Skeletal muscle satellite cell (primary cell): ENCODE measurements around a stretch of chr2.

GRCh38 chr2:88737309-88737683 lies 45.8 kb downstream of the RPIA start:
- CAGE, long polyA plus RNA = no peak

DNA sequence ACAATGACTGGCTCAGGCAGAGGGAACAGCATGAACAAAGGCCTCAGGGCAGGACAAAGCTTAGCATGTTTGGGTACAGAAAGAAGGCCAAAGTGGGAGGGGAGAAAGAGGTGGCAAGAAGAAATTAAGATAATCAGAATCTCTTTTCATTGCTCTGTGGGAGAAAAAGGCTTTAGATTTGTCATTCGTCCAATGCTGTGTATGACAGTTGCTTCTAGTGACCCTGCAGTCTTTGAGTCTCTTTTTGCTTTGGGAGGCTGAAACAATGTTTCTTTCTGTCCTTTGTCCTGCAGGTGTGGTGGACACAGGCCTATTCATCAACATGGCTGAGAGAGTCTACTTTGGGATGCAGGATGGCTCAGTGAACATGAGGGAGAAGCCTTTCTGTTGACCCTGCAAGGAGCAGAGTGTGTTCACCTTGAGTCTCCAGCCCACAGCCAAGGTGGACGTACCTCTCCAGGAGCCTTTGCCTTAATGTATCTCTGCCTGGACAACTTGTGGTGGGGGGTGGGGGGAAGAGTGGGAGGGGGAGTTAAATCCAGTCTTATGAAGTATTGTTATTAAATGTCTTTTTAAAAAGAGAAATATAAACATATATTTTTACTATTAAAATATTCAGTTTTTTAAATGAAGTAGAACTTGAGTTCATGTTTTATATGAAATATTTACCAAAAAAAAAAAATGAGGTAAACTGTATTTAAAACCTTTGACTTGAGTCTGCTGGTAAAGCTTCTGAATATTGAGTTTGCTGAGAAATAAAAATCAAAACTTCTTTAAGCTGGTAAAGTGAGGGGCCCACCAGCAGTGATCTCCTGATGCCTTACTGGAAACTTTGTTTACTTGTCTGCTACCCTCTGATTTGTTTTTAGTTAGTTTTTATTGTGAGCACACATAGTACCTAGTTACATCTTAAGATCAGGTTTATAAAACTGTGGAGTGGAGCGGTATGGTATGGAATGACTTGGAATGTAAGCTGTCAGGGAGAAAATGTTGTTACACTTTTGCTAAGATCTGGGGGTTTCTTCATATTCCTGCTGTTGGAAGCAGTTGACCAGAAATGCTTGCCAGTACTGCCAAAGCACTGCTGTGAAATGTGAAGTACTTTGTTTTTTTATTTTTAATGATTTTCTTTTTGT lies 58.6 kb downstream of the RPIA start:
- CAGE, long polyA plus RNA = no peak

DNA sequence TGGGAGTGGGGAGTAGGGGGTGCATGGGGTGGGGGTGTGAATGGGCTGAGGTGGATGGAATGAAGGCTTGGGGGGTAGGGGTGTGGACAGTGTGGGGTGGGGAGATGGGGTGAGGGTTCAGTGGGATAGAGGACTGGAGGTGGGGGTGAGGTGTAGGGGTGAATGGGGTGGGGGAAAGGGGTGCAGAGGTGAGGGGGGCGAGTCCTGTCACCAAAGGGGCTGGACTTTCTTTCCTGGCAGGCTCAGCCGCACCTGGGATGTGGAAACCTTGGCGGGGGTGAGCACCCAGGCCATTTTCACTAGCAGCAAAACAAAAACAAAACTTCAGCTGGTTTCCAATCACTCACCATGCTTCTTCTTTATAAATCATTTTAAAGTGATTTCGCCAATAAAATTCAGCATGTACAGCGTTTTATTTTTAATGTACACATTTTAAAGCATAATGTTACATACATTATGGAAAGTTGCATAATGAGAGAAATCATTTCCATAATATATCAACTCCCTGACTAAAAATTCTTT lies 75.0 kb downstream of the RPIA start:
- CAGE, long polyA plus RNA = no peak

DNA sequence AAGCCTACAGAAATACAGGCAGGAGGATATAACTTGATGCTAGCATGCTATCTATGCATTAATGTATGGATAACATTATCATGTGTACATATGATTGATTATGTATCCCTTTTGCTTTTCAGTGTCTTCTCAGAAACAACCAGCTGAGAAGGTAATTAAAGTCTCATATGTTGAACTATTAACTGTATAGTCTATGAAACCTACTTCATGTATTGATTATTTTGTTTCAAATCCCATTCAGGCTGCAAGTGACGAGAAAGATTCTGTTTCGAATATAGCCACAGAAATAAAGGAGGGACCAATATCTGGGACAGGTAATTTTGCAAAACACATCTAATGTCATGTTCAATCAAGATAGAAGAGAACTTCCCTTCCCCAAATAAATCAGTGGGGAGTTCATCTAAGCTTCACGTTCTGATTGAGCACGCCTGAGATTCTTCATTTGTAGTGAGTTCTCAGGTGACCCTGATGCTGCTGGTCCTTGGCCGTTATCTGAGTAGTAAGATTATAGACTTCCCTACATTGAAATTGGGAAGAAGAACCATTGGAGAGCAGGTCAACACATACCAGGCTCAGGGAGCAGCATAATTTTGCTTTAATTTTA lies 91.2 kb downstream of the RPIA start:
- CAGE, long polyA plus RNA = no peak

DNA sequence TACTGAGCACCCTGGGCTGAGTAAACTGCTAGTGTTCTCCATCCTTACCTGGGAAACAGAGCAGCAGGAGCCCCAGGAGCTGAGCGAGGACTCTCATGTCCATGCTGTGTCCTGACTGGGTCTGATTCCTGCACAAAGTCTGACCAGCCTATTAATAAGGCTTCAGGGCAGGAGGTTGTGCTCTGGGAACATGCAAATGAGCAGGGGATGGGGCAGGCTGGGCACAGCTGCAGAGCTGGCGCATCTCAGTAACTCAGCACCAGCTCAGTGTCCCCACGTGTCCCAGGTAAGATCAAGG lies 408.7 kb downstream of the RPIA start:
- CAGE, long polyA plus RNA = no peak

GRCh38 chr2:90021308-90021753 lies 1329.9 kb downstream of the RPIA start:
- CAGE, long polyA plus RNA = no peak

- CAGE, long polyA plus RNA = no peak
These were observed 1462.5 kb downstream of the RPIA start for GRCh38 chr2:90153988-90154372.

GRCh38 chr2:91748537-91749369 lies 2838.4 kb upstream of the AQP7B start:
- CAGE, long polyA plus RNA = no peak

DNA sequence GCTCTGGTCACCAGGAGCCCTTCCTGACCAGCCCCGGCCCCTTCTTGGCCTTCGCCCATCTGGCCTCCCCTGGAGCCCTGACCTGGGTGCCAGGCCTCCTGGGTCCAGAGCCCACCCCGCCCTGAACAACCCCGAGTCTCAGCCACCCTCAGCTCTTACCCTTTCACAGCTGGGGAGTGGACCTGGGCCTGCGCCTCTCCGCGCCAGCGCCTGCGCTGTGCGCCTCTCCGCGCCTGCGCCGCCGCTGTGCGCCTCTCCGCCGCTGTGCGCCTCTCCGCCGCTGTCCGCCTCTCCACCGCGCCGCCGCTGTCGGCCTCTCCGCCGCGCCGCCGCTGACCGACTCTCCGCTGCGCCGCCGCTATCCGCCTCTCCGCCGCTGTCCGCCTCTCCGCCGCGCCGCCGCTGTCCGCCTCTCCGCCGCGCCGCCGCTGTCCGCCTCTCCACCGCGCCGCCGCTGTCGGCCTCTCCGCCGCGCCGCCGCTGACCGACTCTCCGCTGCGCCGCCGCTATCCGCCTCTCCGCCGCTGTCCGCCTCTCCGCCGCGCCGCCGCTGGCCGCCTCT lies 378.9 kb upstream of the AQP7B start:
- CAGE, long polyA plus RNA = start-site peak on the minus strand centred at position 212 of the sequence, 58 bp wide, 8 and 12 reads in 2 replicates

GRCh38 chr2:94947511-94947740 lies 76.2 kb downstream of the TEKT4 start:
- CAGE, long polyA plus RNA = no peak

DNA sequence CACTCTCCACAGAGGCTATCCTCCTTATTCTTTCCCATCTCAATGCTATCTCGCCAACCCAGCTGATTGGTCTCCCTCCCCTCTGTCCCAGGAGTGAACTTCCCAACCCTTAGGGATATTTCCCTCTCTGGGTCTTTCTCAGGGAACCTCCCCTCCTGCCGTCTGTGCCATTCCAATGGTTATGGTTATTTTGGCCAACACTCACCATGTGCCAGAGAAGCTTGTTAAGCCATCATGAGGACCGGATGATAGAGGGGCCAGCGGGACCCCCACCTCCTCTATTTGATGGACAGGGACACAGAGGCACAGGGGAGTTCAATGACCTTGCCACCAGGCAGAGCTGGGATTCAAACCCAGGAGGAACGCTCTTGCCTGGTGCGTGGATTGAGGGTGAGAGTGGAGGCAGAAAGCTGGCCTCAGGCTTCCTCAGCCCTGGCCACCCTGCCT lies 40.0 kb upstream of the MAL start:
- CAGE, long polyA plus RNA = no peak

GRCh38 chr2:95007728-95008237 lies 17.7 kb upstream of the MAL start:
- CAGE, long polyA plus RNA = no peak

GRCh38 chr2:95047857-95048132 lies 22.3 kb downstream of the MAL start:
- CAGE, long polyA plus RNA = no peak

- CAGE, long polyA plus RNA = no peak
These were observed 6.2 kb downstream of the MRPS5 start for GRCh38 chr2:95115515-95115769.

GRCh38 chr2:95199752-95200125 lies 7.6 kb upstream of the ZNF892 start:
- CAGE, long polyA plus RNA = no peak

GRCh38 chr2:95551017-95551576 lies 40.7 kb upstream of the TRIM43 start:
- CAGE, long polyA plus RNA = no peak

GRCh38 chr2:95665619-95666375 lies 74.0 kb downstream of the TRIM43 start:
- CAGE, long polyA plus RNA = no peak

- CAGE, long polyA plus RNA = no peak
These were observed 105.7 kb downstream of the ANKRD36C start for GRCh38 chr2:95885883-95886408.

DNA sequence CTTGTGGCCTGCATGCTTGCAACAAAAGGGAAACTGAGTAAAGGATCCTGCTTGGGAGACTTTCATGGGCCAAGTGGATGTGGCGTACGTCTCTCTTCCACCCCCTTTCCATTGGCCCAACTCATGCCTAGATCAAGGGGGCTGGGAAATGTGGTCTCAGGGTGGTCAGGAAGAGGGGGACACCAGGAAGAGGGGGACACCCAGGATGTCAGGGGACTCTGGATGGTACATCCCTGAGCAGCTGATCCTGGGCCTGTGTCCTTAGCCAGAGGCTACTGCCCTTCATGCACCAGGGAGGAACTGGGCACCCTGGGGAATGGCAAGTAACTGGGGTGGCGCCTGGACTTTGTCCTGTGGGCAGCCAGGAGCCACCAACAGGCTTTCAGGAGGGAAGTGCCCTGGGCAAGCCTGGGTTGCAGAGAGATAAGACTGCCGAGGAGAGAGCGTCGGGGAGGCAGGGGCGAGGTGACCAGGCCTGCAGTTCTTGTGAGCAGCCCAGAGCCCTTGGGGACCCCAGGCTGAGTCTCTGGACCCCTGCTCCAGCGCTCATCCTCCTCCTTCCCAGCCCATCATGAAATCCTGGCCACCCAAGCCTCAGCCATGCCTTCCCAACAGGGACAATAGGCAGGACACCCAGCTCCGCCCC lies 25.4 kb downstream of the ADRA2B start:
- CAGE, long polyA plus RNA = no peak

- CAGE, long polyA plus RNA = no peak
These were observed 6.9 kb downstream of the ASTL start for GRCh38 chr2:96131267-96131940.